Melanocyte of skin (primary cell): ENCODE measurements around a stretch of chr2.

DNA sequence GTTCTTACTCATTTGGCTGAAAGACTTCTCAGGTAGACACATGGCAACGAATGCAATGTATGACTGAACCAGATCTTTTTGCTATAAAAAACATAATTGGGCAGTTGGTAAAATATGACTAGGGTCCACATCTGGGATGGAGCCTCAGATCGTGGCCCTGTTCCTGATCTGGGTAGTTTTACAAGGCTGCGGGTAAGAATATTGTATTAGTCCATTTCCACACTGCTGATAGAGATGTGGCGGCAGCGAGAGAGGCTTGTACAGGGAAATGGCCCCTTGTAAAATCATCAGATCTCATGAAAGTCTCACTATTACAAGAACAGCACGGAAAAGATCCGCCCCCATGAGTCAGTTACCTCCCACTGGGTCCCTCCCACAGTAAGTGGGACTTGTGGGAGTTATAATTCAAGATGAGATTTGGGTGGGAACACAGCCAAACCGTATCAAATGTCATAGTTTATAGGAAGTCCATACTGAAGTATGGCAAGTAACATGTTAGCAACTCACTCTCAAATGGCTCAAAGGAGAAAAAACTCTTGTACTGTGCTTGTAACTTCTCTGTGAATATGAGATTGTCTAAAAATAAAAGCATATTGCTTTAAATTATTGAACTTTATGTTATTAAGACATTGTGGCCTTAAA lies 56.0 kb downstream of the FARP2 start:
- CAGE, long polyA plus RNA, 2 experiments, result no peak in any of the 2 experiments

DNA sequence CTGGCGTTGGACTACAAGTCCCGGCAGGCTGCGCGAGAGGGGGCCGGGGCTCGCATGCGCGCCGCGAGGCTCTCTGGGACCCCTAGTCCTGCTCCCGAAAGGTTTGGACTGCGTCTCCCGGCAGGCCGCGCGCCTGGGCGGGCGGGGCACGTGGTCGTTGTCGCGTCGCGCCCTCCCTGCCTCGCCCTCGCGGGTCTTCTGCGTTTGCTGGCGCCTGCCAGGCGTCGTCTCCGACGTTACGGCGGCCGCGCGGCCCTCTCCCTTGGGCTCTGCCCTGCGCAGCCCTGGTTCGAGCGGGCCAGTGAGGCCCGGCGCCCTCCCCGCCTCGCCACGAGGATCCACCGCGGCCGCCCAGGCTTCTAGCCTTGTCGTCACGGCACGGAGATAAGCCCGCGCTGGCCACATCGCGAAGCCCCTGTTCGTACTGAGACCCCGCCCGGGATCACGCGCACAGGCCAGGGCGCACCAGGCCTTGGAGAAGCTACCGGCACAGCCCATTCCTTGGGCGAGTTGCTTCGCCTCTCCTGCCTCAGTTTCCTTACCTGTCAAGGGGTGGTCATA lies 377 bp upstream of the STK25 start:
- CAGE, long polyA plus RNA, 2 experiments, result no peak in any of the 2 experiments

DNA sequence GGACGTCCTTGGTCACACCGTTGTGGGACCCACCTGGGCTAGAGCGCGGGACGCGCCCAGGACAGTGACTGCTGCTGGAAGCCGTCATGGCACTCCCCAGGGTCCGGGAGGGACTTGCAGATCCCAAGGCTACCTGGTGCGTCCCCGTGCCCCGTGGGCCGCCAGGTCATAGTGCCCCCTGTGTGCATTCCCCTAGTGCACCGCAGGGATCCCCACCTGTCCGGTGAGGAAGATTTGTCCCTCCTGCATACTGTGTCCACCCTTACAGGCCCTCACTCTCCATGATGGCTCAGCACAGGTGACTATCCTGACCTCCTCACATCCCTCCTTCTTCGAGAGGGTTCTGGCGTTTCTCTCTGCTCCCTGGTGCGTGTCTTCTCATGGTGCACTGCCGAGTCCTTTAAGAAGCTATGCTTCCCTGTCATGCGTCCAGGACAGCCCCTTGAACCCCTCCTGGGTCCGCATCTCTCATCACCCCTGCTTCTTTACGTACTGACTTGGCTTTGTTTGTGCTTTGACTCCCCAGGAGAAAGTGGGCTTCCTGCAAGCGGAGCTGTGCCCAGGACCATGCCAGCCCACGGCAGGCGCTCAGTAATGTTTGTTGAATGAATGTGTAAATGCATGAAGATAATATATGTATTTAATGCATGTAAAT lies 985 bp upstream of the STK25 start:
- CAGE, long polyA plus RNA, 2 experiments, result no peak in any of the 2 experiments

- CAGE, long polyA plus RNA, 2 experiments, result no peak in any of the 2 experiments
These were observed 22.7 kb downstream of the ATG4B start for GRCh38 chr2:241660124-241660633.

DNA sequence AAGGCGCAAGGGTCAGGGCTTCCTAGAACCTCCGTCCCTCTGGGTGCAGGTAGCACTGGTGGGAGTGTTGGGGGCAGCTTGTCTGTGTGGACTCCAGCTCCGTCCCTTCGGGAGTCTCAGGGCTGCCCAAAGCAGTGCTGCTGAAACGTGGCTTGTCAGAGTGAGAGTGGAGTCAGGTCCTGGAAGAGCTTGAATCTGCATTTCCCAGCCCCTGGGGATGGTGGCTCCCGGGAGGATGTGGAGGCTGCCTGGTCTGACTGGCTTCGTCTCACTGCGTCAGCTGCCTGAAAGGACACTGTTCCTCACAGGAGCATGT lies 23.4 kb downstream of the ATG4B start:
- CAGE, long polyA plus RNA, 2 experiments, result no peak in any of the 2 experiments

- CAGE, long polyA plus RNA, 2 experiments, result no peak in any of the 2 experiments
These were observed 16.2 kb downstream of the DTYMK start for GRCh38 chr2:241670576-241670738.

- CAGE, long polyA plus RNA, 2 experiments, result no peak in any of the 2 experiments
These were observed 5.5 kb downstream of the DTYMK start for GRCh38 chr2:241680797-241681739.

DNA sequence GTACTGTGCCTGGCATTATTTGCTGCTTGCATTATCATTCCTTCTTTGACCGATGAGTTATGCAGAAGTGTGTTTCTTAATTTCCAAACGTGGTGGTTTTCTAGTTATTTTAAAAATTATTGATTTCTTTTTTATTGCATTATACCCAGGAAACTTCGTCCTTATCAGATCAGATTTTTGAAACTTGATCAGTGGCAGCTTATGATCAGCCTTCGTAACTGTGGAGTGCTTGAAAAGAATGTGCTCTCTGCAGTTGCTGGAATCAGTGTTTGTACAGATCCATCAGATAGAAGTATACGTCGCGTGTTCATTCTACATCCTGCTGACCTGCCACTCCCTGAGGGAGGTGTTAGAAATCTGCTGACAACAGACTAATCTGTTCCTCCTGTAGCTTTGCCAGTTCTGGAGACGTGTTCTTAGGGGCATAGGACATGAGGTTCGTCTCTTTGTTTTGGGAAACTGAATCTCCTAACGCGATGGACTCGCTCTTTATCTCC lies 17.6 kb upstream of the GAL3ST2 start:
- CAGE, long polyA plus RNA, 2 experiments, result no peak in any of the 2 experiments

- CAGE, long polyA plus RNA, 2 experiments, result no peak in any of the 2 experiments
These were observed 3.0 kb upstream of the GAL3ST2 start for GRCh38 chr2:241773683-241773937.

- CAGE, long polyA plus RNA, 2 experiments, result no peak in any of the 2 experiments
These were observed 342 bp downstream of the NEU4 start for GRCh38 chr2:241809378-241809692.

DNA sequence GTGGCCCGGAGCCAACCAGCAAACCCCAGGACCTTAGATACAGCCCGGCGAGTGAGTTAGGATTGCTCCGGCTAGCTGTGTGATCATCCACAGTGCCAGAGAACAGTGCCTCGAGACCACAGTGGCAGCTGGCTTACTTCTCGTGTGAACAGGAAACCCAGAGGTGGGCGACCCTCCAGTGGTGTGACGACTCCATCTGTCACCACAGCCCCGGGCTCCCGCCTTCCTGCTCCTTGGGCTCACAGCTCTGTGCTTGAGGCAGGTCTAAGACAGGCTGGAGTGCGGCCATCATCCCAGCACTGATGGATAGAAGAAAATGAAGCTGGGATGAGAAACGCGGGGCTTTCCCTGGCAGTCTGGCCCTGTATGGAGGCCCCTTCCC lies 1.5 kb upstream of the RTP5 start:
- CAGE, long polyA plus RNA, 2 experiments, result no peak in any of the 2 experiments

GRCh38 chr2:241925910-241926435 lies 25.7 kb upstream of the FAM240C start:
- CAGE, long polyA plus RNA, 2 experiments, result no peak in any of the 2 experiments

- CAGE, long polyA plus RNA, 2 experiments, result no peak in any of the 2 experiments
These were observed 184.3 kb upstream of the FAM240C start for GRCh38 chr2:242084657-242084900.

GRCh38 chr2:242087831-242088287 lies 187.6 kb upstream of the FAM240C start:
- CAGE, long polyA plus RNA, 2 experiments, result no peak in any of the 2 experiments